Right cardiac atrium (tissue), 1 donor: ENCODE data around the genes UBB and LRRC75A.

- PRO-cap, result no peak
These were observed 22.5 kb downstream of the TTC19 start for GRCh38 chr17:16021941-16022702.

DNA sequence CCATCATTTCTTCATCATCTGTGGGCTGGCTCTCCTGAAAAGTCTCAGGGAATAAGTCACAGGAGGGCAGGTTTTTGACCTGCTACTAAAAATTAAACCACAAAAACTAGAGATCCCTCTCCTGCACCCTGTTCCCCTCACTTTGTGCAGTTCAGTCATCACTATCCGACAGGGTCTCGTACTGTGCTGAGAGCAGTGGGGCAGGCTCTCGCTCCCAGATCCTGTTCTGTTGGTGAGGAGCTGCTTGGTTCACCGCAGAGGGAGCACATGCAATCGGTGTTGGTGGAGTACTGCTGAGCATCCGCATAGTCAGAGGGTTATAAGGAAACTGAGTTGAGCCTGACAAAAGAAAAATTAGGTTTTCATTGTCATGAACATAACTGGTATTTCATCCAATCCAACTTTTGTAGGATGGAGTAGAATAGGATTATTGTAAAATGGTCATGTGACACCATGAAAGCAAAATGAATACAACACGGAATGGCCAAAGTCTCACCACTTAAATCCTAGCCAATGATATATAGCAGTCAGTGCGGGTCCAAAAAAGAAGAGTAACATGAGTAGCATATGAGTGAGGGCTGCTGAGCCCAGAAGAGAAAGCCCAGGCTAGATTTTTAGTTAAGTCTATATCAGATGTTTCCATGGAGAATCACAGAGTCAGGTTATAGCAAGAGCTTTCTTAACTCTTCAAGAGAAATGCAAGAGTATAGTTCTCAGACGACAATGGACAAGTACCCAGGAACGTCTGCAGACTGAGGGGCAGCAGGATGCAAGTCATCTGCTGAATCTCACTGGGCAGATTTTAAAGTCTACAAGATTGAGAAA is 32.7 kb downstream of the TTC19 start:
- PRO-cap, result no peak

DNA sequence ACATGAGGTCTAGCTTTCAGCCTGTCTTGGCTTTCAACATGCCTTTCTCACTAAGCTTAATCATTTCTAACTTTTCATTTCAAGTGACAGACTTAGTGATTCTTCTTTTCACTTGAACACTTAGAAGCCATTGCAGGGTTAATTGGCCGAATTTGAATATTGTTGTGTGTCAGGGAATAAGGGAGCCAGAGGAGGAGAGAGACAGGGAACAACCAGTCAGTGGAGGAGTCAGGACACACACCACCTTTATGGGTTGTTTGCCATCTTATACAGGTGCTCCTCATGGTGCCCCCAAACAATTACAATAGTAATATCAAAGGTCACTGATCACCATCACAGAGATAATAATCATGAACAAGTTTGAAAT is 37.3 kb downstream of the TTC19 start:
- PRO-cap, result no peak

DNA sequence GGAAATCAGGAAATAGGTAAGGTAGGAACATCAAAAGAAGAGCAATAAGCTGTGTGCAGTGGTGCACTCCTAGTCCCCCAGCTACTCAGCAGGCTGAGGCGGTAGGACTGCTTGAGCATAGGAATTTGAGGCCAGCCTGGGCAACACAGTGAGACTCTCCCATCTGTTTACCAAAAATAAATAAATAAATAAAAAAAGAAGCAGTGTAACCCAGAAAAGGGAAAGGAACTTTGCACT is 41.0 kb downstream of the TTC19 start:
- PRO-cap, result no peak

- PRO-cap, result no peak
These were observed 80.7 kb downstream of the TTC19 start for GRCh38 chr17:16080296-16080728.

GRCh38 chr17:16137127-16137570 is 78.2 kb downstream of the NCOR1 start:
- PRO-cap, result no peak

DNA sequence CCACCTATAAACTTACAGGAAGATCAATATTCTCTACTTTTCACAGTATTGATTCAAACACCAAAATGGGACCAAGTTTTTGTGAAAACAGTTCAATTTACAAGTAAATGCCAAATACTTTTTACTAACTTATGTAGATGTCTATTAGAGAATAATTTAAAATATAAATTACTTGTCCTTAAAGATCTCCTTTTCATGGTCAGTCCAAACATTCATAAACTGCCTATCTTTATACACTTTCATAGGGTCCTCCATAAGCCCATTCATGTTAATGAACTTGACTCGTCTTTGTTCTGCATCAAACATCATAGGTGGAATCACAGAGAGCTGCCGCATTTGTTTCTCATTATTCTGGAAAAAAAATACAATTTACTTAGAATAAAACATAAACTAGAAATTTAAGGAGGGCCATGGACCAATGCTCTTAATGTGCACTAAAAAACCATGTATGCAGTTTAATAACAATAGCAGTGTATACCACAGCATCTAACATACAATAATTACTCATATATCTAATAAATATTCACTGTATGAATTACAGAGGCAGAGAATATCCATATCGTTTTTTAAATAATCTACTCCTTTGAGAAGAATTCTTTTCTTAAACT is 76.4 kb downstream of the NCOR1 start:
- PRO-cap, result no peak

- PRO-cap, result no peak
These were observed 1.9 kb downstream of the NCOR1 start for GRCh38 chr17:16213473-16213763.

- PRO-cap, result no peak
These were observed 26.7 kb downstream of the PIGL start for GRCh38 chr17:16243785-16244131.

DNA sequence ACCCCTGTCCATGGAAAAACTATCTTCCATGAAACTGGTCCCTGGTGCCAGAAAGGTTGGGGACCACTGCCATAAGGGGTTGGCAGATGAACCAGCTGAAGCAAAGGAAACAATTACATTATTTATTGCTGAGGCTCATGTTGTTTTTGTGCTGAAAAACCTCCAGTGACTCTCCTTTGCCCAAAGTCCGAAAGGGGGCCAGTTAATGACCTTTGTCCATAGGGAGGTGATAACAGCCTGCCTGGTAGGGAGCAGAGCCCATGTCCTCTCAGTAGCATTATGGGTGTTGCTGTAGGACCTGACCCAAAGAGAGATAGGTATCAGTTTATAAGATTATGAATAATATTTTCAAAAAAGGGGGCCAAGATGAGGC is 55.2 kb downstream of the CENPV start:
- PRO-cap, result no peak

GRCh38 chr17:16380887-16381238 is at the start of gene UBB:
UBB (plus strand) TSS chr17:16381091.
- PRO-cap, result bidirectional peak, plus-strand start at chr17:16381095, minus-strand start at chr17:16380623

- PRO-cap, result no peak
These were observed 19.2 kb downstream of the TRPV2 start for GRCh38 chr17:16434541-16435014.

DNA sequence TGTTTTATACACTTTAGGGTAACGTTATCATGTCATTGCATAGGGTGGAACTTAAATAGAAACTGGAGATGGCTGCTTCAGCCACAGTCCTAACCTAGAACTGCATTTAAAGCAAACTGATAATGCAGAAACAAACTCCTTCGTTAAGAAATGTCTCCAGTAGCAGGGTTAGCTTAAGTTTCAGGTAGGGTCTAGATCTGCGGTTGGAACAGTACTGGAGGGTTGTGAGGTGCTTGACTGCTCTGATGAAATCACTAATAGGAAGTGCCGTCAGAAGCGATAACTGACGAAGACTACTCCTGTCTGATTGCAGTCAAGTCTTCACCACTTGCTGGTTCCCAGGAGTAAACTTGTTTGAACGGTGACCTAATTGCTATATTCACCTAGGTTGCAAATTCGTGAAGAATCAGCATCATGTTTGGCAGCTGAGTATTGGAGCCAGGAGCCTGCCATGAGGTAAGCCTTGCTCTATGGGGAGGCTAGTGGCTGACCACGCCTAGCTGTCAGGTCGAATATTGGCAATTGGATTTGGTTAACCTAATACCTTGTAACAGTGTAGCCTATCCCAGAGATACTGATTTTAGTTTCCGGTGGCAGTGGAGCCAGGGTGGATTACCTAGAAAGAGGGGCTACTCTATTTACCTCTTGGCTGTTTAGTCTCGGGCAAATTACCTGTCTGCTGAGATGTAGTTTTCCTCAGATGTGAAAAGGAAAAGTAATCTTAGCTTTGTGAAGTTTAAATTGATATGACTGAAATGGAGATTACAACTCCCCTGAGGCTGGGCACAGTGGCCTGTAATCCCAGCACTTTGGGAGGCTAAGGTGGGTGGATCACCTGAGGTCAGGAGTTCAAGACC is 24.7 kb downstream of the TRPV2 start:
- PRO-cap, result no peak

DNA sequence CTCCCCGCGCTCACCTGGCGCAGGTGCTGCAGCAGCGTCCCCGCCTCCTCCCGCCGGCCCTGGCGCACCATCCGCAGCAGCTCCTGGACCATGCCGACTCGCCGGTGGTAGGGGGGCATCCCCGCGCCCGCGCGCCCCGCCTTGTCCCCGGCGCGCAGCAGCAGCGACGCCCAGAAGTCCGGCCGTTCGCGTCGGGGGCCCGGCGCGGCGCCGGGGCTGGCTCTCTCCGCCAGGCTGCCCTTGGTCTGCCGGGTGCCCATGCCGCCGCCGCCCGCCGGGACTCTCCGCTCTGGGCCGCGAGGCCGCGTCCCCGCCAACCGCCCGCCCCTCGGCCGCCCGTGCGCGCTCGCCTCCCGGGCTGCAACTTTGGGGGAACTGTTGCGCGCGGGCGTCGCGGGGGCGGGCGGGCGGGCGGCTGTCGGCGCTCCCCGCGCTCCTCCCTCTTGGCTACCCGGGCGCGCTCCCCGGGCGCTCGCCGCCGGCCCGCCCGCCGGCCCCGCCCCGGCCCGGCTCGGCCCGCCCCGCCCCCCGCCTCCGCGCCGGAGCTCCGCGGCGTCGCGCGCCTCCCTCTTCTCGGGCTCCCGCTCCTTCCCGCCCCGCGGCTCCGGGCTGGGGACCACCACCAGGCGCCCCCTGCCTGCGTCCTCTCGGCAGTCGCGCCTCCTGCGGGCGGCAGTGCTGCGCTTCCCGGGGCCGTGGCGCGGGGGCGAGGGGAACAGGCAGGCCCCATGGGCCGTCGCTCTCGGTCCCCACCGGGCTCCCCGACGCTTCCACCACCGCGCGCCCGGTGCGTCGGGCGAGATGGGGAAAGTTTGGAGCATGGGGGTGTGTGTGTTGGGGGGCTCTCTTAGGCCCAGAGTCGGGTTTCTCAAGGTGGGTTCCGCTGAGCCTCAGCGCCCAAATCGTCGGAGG is at the start of gene LRRC75A:
LRRC75A (minus strand) TSS at position 463 of the 912 bp plus-strand sequence.
- PRO-cap, result bidirectional peak, plus-strand start at position 533 of the sequence, minus-strand start at position 474 of the sequence

DNA sequence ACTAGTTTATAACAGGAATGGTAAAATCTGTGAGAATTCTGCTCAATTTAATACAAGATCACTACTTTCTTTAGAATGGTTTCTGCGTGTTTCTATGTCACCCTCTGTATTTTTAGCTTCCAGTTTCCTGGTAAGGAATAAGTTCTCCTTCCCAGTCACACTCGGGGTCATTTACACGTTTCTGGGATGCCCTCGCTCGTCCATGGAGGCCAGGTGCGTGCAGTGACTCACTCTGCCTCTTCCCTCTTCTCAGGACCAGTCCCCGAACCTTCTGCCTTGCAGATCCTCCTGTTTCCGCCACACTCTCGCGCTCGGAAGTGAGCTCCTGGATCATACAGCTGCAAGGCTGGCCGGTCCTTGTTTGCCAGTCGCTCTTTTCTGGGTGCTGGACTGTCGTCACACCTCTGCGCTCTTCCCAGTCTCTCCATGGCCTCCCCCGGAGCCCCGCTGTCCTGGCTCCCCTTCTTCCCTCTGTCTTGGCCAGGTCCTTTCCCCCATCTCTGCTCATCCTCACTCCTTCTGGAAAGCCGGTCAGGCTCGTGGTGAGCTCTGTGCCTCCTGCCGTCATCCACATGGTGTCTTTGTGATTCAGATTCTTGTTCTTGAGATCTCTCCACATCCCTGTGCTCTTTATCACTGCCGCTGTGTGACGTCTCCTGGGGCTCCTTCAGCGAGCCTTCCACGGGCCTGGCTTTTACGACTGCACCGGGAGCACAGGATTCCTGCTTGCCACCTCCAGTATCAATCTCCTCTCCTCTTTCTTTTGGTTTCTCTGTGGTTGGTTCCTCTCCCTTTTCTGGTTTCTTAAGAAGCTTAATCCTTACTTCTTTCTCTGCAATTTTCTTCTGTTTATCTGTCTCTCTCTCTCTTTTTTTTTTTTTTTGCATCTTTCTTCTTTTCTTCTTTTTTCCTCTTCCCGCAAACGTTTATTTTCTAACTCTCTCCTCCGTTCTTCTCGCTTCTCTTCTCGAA is 55.6 kb downstream of the CCDC144A start:
- PRO-cap, result no peak

- PRO-cap, result no peak
These were observed 16.6 kb upstream of the MPRIP start for GRCh38 chr17:17025569-17026211.

DNA sequence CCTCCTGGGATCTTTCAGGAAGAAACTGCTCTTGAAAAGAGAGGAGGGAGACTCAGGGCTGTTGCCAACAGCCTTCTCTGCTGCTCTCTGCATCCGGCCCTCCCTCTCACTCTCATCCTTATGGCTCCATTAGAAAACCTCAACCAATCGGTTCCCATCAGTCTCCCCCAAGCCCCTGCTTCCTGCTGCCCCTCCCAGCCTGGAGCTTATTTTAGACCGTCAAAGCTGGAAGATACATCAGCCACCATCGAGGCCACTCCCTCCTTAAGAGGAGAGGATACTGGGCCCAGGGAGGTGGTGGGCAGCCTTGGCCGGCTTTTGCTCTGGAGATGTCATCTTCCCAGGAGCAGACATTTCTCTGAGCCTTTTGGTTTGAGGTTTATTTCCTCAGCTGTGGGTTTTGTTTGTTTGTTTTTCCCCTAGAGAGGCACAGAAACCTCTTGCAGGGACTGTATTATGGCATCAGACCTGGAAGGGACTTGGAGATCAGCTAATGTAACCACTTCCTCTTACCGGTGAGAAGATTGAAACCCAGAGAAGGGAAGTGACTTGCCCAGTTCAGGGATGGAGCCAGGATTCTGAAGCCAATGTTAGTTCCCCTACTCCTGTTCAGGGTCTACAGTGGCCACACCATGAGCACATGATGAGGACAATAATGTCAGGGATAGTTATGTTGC is 2.8 kb downstream of the MPRIP start:
- PRO-cap, result unidirectional peak, minus-strand start at position 91 of the sequence

- PRO-cap, result no peak
These were observed 51.5 kb downstream of the MPRIP start for GRCh38 chr17:17093794-17094062.

DNA sequence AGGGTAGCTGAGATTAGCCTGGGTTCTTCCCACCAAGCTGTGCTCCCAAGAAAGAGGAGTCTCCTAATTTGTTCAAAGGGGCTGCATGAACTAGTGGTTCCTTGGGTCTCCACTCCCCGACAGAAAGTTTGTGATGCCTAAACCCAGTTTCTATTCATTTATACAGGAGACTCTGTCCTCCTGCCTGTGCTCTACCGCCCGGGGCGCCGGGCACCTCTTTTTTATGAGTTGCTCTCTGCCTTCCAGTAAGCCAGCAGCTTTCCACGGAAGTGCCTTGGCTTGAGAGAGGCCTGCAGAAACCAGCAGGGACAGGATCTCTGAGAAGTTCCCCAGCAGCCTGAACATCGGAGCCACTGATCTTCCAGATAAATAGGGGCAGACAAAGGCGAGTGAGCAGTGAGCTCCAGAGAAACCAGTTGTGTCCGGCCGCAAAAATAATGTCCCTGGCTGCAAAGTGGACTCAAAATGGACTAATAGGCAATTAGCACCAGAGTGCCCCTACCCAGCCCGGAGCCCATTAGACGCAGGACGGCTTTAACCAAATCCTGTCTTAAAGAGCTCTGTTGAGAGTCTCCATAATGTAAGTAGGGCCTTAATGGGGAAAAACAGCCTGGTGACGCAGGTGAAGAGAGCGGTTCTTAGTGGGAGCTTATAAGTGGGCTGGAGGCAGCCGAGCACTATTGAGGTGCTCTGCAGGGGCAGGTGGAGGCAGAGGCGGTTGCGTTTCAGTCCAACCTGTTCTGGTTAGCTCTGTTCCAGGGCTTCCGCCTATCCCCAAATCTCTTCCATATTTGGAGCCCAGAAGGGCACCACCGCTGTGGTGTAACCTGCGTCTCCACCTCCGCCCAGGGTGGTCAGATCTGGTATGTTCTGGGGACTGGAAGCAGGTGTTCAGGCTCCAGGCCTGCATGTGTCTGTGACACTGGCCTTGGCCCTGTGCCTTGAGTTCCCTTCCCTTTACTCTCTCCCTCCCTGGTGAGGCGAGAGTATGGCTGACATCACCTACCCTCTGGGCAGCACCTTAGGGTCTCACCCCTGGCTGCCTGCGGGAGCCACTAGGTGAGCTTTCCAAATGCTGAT is 74.1 kb downstream of the NT5M start:
- PRO-cap, result no peak

GRCh38 chr17:17383443-17384353 is 80.5 kb downstream of the NT5M start:
- PRO-cap, result no peak